SK-MEL-5 (cell line): ENCODE results near the gene FAM104A.

DNA sequence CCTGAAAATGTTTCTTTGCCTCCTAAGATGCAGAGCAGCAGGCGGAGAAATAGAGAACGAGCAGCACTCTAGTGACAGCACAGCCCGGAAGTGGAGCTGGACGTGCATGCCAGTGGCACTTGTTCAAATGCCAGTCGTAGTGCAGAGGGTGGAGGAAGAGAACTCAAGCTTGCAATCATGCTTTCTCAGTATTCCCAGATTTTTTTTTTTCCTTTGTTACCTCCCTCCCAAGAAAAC is 182.2 kb upstream of the SOX9 start:
RAMPAGE:
- cytosol, long total RNA = no peak
- long total RNA = no peak
- nucleus, long total RNA = no peak

DNA sequence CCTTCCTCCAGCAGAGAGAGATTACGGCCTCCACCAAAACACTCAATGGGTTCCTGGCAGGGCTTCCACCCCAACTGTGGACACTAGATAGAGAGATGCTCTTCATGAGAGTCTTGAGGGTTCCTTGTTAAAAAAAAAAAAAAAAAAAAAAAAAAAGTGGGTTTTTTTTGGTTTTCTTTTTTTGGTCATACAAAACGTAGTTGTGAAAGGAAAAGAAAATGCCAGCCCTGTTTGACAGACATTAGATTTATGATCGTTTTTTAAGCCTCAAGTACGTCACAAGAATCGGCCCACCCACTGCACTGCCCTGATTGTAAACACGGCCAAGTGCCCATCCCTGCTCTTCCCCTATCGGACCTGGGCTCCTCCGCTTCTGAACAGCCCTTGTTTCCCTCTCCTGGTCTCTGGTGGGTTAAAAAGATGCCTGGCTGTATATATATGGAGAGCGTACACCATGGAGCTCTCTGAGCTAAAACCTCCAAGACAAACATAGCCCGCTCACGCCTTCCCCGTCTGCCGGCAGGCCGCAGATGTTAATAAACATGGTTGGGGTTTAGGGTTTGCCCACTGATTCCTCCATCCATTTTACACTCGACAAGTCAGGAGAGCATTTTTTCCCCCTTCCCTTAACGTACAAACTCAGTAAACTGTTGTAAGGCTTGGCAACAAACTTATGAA is 325.7 kb downstream of the SOX9 start:
RAMPAGE:
- cytosol, long total RNA = no peak
- long total RNA = no peak
- nucleus, long total RNA = no peak

DNA sequence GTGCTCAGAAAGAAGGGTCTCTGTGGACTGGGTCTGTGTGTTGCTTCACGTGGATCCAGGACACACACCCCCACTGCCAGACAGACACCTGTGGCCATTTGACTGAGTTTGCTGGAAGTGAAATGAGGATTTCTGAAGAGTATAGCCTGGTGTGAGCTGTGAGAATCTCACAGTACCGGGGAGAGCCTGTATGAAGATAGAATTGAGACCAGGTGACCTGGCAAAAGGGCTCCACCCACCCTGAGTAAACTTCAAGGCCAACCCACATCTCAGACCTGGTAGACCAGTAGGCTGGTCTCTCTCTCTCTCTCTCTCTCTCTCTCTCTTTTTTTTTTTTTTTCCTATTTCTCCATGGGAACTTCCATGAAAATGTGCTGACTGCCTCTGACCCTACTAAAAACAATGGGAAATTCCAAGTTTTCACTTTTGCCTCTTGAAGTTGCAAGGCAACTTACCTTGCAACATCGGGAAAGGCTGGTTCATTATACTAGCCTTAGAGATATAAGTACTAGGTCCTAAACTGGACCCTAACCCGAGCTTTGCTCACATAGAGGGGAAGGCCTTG is 354.3 kb downstream of the SOX9 start:
RAMPAGE:
- cytosol, long total RNA = no peak
- long total RNA = no peak
- nucleus, long total RNA = no peak

GRCh38 chr17:72479679-72480212 is 358.9 kb downstream of the SOX9 start:
RAMPAGE:
- cytosol, long total RNA = no peak
- long total RNA = no peak
- nucleus, long total RNA = no peak

RAMPAGE:
- cytosol, long total RNA = no peak
- long total RNA = no peak
- nucleus, long total RNA = no peak
These were observed 409.4 kb downstream of the SOX9 start for GRCh38 chr17:72530000-72530922.

DNA sequence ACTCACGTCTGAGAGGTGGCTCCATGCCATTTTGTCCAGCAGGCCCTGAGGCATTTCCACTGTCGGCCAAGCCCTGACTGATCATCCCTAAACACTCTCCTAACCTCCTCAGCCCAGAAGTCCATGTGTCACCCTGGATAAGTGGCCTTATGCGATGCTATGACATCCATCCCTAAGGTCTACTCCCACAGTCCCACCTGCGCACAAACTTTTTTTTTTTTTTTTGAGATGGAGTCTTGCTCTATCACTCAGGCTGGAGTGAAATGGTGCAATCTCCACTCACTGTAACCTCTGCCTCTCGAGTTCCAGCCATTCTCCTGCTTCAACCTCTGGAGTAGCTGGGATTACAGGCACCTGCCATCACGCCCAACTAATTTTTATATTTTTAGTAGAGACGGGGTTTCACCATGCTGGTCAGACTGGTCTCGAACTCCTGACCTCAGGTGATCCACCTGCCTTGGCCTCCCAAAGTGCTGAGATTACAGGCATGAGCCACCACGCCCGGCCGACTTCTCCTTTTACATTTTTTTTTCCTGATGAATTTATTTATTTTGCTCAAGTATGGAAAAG is 429.7 kb downstream of the SOX9 start:
RAMPAGE:
- cytosol, long total RNA = no peak
- long total RNA = no peak
- nucleus, long total RNA = no peak

RAMPAGE:
- cytosol, long total RNA = no peak
- long total RNA = no peak
- nucleus, long total RNA = no peak
These were observed 469.9 kb downstream of the SOX9 start for GRCh38 chr17:72590684-72591177.

GRCh38 chr17:72719362-72720701 is 372.7 kb downstream of the SLC39A11 start:
RAMPAGE:
- cytosol, long total RNA = no peak
- long total RNA = no peak
- nucleus, long total RNA = no peak

RAMPAGE:
- cytosol, long total RNA = no peak
- long total RNA = no peak
- nucleus, long total RNA = no peak
These were observed 320.3 kb downstream of the SLC39A11 start for GRCh38 chr17:72772037-72772713.

RAMPAGE:
- cytosol, long total RNA = no peak
- long total RNA = no peak
- nucleus, long total RNA = no peak
These were observed 297.8 kb downstream of the SLC39A11 start for GRCh38 chr17:72794807-72795065.

DNA sequence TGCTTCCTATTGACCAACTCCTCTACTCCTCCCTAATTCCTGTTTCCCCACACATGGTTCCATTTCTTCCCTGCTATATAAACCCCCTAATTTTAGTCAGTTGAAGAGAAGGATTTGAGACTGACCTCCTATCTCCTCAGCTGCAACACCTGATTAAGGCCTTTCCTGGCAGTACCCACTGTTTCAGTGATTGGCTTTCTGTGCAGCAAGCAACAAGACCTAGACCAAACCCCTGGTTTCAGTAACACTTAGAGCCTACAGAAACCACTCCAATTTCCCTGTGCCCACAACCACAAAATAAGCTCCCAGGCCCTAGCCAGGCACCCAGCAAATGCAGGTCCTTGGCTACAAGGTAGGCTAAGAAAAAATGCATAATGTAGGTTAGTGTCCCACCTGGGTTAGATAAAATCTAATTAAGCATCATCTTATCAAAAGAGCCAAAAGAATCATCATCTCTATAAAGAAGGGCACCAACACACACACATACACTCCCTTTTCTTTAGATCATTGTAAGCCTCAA is 215.8 kb downstream of the SLC39A11 start:
RAMPAGE:
- cytosol, long total RNA = no peak
- long total RNA = no peak
- nucleus, long total RNA = no peak

RAMPAGE:
- cytosol, long total RNA = no peak
- long total RNA = no peak
- nucleus, long total RNA = no peak
These were observed 123.7 kb downstream of the SLC39A11 start for GRCh38 chr17:72968674-72969299.

RAMPAGE:
- cytosol, long total RNA = no peak
- long total RNA = no peak
- nucleus, long total RNA = no peak
These were observed 18.9 kb downstream of the COG1 start for GRCh38 chr17:73211646-73212188.

DNA sequence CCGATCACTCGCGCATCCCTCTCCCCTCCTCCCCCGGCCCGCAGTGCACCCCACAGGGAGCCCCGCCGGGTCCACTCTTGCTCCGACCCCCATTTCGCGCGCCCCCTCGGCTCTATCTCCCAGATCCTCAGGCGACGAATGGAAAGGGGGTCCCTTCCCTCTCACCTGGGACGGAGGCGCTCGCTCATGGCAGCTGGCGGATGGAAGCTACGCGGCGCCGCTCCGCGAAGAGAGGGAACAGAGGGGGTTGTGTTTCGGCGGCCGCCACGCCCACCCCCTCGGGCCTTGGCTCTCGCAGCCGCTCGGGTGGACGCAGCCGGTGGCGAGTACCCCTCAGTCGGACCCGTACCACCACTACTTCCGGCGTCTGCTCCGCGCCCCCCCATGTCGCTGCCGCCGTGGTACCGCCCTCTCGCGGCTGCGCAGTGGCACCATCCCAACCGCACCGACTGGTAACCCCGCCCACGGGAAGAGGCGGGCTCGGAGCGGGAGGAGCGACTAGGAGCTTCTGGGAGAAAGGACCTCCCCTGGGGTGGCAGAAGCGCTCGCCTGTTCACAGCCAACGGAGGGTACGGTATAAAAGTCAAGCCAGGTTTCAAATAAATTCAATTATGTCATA is at the start of gene FAM104A:
FAM104A (minus strand) TSS at position 474 of the 619 bp plus-strand sequence.
RAMPAGE:
- cytosol, long total RNA = start-site peak on the minus strand centred at position 225 of the sequence, 48 bp wide, 476 and 434 reads in 2 replicates; start-site peak on the minus strand centred at position 374 of the sequence, 86 bp wide, 1,782 and 1,286 reads in 2 replicates; start-site peak on the plus strand centred at position 518 of the sequence, 36 bp wide, 460 and 80 reads in 2 replicates
- long total RNA = start-site peak on the minus strand centred at position 309 of the sequence, 228 bp wide, 1,360 and 1,290 reads in 2 replicates; start-site peak on the plus strand centred at position 503 of the sequence, 59 bp wide, 452 and 41 reads in 2 replicates
- nucleus, long total RNA = start-site peak on the plus strand centred at position 500 of the sequence, 72 bp wide, 230 and 168 reads in 2 replicates

DNA sequence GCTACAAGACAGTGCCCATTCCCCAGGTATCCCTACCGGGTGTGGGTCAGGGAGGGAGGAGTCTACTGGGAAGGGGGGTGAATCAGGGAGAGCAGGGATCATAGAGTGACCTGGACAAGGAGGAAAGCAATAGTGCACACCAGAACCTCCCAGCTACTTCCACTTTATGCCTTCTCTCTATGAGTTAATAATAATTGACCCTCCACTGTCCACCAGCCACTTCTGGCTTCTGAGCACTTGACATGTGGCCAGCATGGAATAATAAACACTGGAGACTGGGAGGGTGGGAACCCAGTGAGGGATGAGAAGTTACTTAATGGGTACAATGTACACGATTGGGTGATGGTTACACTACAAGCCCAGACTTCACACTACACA is 11.5 kb downstream of the CDC42EP4 start:
RAMPAGE:
- cytosol, long total RNA = no peak
- long total RNA = no peak
- nucleus, long total RNA = no peak

GRCh38 chr17:73357210-73357745 is 45.5 kb upstream of the CDC42EP4 start:
RAMPAGE:
- cytosol, long total RNA = no peak
- long total RNA = no peak
- nucleus, long total RNA = no peak

GRCh38 chr17:73363819-73364334 is 52.1 kb upstream of the CDC42EP4 start:
RAMPAGE:
- cytosol, long total RNA = no peak
- long total RNA = no peak
- nucleus, long total RNA = no peak

RAMPAGE:
- cytosol, long total RNA = no peak
- long total RNA = no peak
- nucleus, long total RNA = no peak
These were observed 162.6 kb upstream of the CDC42EP4 start for GRCh38 chr17:73474350-73474797.

DNA sequence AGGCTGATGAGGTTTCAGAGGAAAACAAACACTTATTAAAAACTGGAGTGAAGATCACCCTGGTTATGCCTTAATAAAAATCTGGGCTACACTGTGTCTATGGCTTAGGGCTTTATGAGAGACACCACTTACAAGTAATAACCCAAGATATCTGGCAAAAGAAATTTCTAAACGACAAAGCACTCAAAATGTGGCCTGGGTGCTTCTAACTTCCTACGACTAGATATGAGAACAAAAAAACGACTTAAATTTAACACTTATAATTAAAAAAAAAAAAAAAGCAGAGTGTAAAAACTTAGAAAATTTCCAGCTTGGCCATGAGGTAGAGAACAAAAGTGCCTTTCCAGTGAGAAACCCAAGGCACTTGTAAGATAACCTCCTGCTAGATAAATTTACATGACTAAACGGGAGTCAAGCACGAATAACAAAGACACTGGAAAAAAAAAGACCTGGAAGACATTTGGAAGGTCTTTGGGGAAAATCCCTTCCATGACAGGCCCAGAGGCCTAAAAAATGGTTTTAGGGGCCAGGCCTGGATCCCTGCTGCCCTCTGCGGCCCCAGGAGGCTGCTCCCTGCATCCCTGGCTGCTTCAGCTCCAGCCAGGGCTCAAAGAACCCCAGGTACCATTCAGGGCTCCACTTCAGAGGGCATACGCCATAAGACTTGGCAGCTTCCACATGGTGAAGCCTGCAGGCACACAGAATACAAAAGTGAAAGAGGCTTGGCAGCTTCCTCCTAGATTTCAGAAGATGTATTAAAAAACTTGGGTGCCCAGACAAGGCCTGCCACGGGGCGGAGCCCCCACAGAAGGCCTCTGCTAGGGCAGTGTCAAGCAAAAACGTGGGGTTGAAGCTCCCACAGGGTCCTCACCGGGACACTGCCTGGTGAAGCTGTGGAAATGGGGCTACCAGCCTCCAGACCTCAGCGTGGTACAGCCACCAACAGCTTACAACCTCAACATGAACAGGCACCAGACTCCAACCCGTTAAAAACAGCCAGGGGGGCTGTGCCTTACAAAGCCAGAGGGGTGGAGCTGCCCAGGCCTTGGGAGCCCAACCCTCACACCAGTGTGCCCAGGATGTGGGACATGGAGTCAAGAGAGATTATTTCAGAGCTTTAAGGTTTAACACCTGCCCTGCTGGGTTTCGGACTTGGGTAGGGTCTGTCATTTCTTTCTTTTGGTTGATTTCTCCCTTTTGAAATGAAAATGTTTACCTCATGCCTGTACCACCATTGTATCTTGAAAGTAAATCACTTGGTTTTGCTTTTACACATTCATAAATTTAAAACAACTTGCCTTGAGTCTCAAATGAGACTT is 77.2 kb downstream of the SDK2 start:
RAMPAGE:
- cytosol, long total RNA = no peak
- long total RNA = no peak
- nucleus, long total RNA = no peak

GRCh38 chr17:73770535-73771198 is 126.4 kb upstream of the SDK2 start:
RAMPAGE:
- cytosol, long total RNA = no peak
- long total RNA = no peak
- nucleus, long total RNA = no peak